WTC11 (cell line): ENCODE results near the genes H3-4 and RNF187.

DNA sequence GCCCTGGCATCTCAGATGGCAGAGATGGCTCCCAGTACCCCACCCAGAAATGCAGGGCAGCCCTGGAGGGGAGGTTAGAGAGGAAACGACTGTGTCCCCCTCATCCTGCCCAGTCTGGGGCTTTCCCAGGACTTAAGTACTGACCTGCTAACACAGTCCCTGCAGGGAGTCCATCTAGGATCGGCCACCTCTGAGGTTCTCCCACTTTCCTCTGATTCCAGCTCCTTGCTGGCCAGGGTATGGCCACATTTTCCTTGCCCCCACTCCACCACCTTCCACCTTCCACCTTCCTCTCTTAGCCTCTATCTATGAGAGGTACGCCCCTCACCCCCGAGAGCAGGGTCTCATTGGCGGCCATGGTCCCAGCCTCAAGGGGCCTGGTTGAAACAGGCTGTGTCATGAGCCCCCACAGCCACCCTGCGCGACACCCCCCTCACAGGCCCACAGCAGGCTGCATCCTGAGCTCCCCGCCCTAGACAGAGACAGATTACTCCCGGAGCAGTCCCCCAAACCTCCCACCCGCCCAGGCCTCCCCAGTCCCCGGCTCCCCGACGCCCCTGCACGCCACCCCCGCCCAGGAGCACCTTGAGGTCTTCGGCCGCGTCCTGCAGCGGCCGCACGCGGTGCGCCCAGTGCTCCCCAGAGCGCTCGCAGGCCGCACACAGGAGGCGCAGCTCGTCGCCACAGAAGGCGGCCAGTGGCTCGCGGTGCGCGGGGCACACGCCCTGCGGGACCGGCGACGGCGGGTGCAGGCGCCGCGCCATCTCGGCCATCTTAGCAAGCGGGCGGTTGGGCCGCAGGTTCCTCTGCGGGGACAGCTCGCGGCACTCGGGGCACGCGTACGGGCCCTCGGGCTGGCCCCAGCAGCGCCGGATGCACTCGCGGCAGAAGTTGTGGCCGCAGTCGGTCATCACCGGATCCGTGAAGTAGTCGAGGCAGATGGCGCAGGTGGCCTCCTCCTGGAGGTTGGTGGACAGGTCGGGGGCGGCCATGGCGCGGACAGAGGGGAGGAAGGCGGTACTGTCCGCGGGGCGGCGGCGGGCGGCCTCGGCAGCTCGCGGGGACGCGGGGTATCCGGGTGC, 724 bp downstream of the TRIM11 start:
- PRO-cap, result no peak

DNA sequence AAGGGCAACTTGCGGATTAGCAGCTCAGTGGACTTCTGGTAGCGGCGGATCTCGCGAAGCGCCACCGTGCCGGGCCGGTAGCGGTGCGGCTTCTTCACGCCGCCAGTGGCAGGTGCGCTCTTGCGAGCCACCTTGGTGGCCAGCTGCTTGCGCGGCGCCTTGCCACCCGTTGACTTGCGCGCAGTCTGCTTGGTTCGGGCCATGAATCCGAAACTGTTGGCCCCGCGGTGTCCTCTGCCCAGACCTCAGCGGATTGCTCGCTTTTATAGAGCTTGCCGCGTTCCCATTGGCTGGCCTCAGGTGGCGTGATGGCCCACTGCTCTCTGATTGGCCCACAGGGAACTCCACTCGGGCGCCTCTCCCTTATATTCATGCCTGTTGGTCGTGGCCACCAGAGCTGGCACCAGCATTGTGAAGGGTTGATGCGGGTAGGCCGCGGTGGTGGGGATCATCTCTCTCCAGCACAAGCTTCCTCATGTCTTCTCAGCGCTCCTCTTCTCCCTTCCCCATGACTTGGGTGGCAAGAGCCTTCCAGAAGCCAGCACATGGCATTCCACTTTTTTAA, at the start of gene H3-4:
TSS of gene H3-4 (minus strand) at position 238 of the 565 bp plus-strand sequence.
- PRO-cap, result bidirectional peak, plus-strand start at position 394 of the sequence, minus-strand start at position 228 of the sequence

GRCh38 chr1:228486968-228487471, at the start of gene RNF187:
Gene RNF187 (plus strand): TSS chr1:228487382.
- PRO-cap, result bidirectional peak, plus-strand start at chr1:228487388, minus-strand start at chr1:228487076

DNA sequence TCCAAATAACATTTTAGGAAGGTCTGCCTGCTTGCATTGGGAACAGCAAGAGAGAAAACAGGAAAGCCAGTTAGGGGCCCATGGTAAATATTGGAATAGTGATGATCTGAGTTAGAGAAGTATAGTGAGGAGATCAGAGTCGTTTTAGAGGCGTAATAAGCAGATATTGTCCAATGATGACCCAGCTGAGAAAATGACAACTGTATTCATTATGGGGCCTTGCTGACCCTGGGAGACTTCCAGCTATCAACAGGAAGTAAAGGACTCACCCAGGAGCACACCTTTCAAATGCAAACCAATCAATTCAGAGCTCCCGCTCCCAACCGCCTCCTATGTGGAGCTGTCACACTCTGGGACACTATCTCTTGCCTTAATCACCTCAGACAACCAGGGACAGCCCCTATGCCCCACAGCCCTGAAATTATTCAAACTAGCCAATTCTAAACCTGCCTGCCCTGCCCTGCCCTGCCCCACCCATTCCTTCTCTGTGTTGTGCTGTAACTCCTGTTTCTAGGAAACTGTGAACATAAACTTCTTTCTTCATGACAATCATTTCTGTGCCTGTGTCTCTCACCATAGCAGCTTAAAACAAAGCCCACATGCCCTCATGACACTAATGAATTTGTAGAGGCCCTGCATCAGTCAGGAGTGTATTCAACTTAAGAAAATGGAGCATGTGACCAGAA, 74.2 kb downstream of the RHOU start:
- PRO-cap, result no peak

DNA sequence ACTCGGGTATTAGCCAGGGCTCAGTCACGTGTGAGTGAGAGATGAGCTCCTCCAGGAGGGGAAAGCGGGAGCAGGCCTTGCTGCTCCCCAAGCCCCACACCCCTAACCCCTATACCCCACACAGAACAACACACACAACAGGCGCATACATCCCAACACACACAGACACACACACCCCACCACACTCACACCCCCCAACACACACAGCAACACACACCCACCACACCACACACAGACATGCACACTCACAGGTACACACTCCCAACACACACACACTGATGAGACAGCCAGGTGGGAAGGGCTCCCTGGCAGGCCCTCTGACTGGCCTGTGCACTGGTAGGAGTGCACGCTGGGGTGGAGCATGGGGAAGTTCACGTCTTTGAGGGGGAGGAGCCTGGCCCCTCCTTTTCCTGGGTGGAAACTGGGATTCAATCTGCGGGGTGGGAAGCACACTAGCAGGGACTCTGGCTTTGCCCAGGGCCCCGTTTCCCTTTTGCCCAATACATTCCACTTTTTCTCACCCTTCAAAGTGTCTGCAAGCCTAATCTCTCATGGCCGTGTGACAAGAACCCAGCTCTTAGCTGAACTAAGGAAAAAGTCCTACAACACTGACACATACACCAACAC, 116.8 kb downstream of the RHOU start:
- PRO-cap, result no peak

- PRO-cap, result no peak
Measured at GRCh38 chr1:228930508-228931182, 195.4 kb downstream of the RHOU start.

GRCh38 chr1:229059666-229060051, 211.3 kb upstream of the RAB4A start:
- PRO-cap, result no peak

GRCh38 chr1:229117593-229118576, 153.0 kb upstream of the RAB4A start:
- PRO-cap, result no peak

- PRO-cap, result no peak
Measured at GRCh38 chr1:229199718-229200466, 71.0 kb upstream of the RAB4A start.

DNA sequence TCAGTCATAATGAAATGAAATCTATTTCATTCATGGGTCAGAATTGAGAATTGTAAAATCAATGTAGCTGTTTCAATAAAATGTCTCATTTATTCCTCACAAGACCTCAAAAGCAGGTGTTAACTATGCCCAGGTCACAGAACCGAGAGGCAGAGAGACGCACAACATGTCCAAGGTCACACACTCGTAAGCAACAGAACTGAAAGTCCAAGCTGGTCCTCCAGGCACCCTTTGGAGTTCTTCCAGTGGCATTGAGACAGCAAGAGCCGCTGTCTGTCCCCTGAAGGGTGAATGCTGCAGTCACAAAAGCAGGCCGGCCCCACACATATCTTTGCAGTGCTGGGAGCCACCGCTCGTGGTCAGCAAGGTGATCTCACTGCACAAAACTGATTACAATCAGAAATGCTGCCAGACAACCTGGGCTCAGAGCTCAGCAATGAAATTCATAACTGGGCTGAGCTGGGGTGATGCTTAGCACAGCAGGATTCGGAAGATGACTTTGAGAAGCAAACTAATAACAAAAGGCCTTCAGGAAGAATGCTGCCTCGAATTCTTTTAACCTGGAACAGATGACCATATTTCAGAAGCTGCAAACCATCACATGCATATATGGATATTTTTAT, 47.4 kb upstream of the RAB4A start:
- PRO-cap, result no peak

- PRO-cap, result no peak
Measured at GRCh38 chr1:229225153-229225747, 45.7 kb upstream of the RAB4A start.

GRCh38 chr1:229253625-229254033, 17.3 kb upstream of the RAB4A start:
- PRO-cap, result no peak

DNA sequence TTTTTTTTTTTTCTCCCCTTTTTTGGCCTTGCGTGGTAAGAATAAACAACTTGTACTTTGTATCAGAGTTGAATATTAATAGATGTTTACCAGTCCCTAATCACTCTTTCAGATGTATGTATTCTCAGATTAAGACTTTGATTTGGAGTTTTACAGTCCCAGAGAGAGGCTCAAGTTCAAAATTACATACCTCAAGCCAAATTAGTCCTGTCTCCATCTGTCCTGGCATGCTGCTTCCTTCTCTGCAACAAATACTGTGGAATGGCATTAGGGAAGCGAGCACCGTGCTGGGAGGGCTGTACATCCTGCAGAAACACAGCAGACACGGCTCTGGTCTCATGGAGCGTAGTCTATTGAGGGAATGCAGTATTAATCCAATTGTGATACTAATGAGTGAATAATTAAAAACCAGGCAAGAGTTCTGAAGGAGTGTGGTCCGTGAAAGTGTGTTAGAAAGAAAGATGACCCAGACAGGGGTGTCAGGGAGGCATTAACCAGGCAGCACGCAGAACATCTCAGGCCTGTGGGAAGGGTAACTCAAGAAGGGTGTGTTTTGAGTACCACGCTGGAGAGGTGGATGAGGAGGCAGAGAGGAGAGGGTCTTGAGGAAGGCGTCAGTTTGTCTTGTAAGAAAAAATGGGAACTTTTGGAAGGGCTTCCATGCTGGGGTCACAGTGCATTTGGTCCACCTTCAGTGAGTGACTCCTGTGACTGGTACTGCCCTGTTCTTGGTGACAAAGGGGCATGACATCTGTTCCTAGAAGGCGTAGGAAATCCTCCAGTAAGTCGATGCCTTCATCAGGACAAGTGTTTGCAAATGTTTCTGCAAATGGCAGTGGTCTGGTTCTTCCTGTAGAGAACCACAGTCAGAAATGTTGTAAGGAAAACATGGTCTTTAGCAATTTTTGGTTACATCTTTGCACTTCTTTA, 1.5 kb downstream of the RAB4A start:
- PRO-cap, result no peak

DNA sequence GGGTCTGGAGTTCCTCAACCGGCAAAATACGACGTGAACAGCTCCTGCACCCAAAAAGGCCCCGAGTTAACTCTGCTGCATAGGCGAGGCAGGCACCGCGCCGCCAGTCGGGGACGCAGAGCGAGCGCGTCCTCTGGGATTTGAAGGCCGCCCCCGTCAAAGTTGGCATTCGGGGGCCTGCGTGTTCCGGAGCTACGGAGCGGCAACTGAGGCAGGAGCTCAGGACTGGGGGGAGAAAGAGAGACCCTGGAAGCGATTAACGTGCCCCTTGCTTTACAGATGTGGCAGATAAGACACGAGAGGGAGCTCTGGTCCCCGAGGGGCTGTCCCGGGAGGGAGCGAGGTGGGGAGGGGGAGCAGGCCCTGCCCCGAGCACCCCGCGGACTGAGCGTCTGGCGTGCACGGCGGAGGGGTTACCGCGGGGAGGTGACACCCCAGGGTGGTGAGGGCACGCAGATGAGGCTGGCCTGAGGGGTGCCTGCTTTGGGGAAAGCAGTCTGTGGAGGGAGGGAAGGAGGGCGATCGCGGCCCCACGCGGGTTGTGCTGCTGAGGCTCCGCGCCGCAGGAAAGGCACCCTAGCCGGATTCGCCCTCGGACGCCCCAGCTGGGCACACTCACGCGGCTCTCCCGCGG, 26.6 kb downstream of the ACTA1 start:
- PRO-cap, result no peak

GRCh38 chr1:229486611-229487315, 21.4 kb downstream of the NUP133 start:
- PRO-cap, result no peak

DNA sequence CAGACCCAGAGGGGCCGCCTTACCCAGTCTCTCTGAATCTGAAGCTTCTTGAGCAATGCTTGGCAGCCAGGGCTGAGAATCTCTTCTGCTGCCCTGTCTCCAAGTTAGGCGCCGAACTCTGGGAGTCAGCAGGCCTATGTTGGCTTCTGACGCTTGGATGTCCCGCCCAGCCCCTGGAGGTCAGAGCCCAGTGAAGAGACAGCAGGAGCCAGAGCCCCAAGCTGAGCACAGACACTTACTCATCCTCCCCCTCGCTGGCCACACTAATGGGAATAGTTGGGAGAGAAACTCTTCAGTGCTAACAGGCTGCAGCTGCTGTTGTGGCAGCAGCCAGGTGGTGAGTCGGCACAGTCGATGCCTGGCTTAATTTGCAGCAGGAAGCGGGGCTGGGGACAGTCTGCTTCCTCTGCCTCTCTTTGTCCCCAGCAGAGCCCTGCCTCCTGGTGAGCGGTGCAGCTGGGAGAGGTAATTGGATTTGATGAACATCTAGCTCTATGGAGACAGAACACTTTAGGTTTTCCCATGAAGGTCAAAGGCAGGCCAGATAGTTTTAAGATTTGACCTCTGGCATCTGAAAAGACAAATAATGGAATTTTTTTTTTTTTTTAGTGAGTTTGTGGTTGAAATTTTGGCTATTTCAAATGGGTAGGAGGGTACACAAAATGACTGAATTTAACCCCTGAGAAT, 68.3 kb downstream of the URB2 start:
- PRO-cap, result bidirectional peak, plus-strand start at position 348 of the sequence, minus-strand start at position 120 of the sequence

- PRO-cap, result no peak
Measured at GRCh38 chr1:229843858-229844275, 217.8 kb downstream of the URB2 start.

DNA sequence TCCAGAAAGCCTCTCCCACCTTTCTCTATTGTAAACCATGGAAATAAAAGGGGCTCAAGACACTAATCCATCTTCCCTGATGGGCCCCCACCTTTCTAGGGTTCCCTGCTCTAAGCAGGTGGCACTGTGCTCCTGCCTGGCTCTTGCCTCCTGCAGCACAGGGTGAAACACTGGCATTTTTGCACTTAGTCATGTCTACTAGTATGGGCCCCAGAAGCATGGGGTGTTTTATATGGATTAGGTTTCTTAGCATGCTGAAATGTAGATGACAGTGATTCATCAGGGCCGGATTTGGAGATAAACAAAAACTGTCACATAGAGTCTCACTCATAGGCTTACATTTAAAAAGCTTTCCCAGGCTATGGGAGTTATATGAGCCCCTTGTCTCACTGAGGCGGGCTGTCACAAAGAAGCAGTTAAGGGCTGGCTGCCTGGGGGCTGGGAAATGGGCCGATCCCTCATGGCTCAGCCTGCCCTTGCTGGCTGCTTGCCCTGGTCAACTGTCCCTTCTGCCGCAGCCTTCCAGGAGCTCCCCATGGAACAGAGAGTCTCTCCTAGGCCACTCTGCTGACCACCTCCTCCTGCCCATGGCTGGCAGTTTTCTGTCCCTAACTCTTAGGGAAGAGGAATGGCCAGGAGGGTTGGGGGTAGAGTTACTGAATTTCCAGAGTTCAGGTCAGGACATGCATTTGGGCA, 6.4 kb downstream of the GALNT2 start:
- PRO-cap, result no peak

- PRO-cap, result no peak
Measured at GRCh38 chr1:230109615-230110517, 42.8 kb downstream of the GALNT2 start.

GRCh38 chr1:230112800-230113160, 45.7 kb downstream of the GALNT2 start:
- PRO-cap, result no peak